ENCODE measurements around a stretch of chr13.

GRCh38 chr13:37008987-37009414 lies 8.4 kb downstream of the EXOSC8 start:
- RRBS = no CpG with 5 or more reads among the region's 2 CpGs

- RRBS = no CpG with 5 or more reads among the region's 2 CpGs
Measured at GRCh38 chr13:37106637-37106953, 1.1 kb upstream of the CSNK1A1L start.

- RRBS = no CpG with 5 or more reads among the region's 3 CpGs
Measured at GRCh38 chr13:37118057-37118513, 12.6 kb upstream of the CSNK1A1L start.

GRCh38 chr13:37868393-37869641 lies 755 bp downstream of the TRPC4 start:
- RRBS = 0% methylated on average over 3 of the region's 37 CpGs

DNA sequence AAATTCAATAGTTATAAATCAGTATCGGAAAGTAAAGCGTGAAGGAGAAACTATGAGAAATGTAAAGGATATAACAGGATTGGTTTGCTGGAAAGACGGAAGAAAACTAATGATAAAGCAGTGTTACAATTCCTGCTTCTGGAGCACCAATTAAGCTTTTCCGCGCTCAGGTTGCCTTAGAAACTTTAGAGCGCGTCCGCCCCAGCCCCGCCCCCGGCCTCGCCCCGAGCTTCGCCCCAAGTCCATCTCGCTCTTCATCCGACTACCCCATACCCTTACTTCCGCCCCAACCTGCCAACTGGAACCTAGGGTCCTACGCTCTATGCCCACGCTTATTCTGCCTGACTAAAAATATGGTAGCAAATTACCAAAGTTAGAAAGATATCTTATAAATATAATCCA lies 374 bp upstream of the UFM1 start:
- RRBS = no CpG with 5 or more reads among the region's 18 CpGs

DNA sequence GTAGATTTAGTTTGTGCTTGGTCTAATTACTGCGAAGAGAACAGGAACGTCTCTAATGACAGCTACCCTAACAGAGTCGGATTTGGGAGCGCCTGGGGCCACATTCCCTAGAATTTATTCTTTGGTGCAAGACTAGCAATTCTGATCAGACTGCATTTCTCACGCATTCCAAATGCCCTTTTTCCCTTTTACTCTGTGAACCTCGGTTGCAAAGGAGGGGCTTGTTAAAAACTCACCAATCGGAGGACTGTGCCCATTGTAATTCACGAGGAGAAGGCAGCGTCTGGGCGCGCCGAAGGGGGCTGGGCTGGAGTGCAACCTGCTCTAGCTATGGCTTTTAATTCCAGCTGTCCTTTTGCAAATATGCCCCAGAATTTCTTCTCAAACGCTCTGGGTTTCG lies 674 bp upstream of the FREM2 start:
- RRBS = no CpG with 5 or more reads among the region's 14 CpGs

- RRBS = no CpG with 5 or more reads among the region's 1 CpG
Measured at GRCh38 chr13:39040268-39040530, 1.9 kb downstream of the NHLRC3 start.

DNA sequence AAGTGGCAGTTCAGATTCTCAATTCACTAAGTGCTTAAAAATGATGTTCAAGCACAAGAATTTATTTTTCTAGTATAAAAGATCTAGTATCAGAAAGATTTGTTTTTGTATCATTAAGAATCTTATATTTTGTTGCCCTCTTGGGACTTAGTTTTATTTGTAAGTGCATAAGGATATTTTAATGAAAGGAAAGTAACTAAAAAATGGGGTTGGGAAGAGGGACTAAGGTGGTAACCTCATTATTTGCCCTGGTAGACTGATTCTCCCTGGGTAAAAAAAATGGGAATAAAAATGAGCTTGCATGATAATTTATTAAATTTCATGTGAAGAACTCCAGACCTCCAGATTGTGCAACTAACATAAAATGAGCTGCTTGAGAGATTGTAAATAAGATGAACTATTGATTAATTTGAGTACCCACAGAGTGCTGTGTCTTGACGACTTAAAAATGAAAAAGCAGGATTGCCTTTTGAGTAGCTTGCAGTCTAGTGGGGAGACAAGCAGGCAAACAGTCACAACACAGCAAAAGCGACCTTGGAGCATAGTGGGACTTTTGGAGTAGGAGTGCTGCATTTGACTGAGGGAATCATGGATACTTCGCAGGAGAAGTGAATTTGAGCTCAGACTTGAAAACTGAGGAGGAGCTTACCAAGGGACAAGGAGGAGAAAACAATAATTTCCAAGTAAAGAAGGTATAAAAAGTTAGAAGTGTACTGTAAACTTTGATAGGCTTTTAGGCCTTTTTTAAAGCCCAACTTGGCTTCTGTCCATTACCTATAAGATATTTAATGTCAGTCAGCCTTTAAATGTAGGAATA lies 9.9 kb downstream of the NHLRC3 start:
- RRBS = no CpG with 5 or more reads among the region's 3 CpGs

- RRBS = no CpG with 5 or more reads among the region's 1 CpG
Measured at GRCh38 chr13:39567649-39568110, 35.3 kb downstream of the LHFPL6 start.

- RRBS = no CpG with 5 or more reads among the region's 15 CpGs
Measured at GRCh38 chr13:40445442-40446138, 220.9 kb downstream of the FOXO1 start.

- RRBS = no CpG with 5 or more reads among the region's 4 CpGs
Measured at GRCh38 chr13:40476436-40477166, 189.8 kb downstream of the FOXO1 start.

- RRBS = no CpG with 5 or more reads among the region's 4 CpGs
Measured at GRCh38 chr13:40582370-40583194, 83.9 kb downstream of the FOXO1 start.

DNA sequence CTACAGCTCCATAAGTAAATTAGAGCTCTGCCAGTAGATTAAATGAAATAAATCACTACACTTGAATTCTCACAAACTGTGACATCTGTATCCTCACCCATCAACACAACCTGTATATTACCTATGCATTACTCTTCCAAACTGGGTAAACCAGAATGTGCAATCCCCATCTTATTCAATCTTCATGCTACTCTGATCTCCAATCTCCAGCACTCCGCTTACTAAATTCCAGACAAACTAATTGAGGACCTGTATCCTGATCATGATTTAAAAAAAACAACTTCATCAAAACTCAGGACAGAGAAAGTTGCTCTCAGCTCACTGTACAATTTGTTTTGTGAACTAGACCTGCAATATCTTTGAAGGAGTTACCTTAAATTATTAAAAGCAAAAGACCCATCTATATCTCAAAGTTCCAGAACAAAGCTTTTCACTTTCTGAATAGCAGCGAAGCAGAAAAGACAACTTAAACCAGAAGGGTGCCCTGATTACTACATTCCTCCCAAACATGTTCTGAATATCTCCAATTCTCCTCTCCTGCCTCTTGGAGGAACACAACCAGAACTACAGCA lies 74.3 kb downstream of the FOXO1 start:
- RRBS = no CpG with 5 or more reads among the region's 2 CpGs

DNA sequence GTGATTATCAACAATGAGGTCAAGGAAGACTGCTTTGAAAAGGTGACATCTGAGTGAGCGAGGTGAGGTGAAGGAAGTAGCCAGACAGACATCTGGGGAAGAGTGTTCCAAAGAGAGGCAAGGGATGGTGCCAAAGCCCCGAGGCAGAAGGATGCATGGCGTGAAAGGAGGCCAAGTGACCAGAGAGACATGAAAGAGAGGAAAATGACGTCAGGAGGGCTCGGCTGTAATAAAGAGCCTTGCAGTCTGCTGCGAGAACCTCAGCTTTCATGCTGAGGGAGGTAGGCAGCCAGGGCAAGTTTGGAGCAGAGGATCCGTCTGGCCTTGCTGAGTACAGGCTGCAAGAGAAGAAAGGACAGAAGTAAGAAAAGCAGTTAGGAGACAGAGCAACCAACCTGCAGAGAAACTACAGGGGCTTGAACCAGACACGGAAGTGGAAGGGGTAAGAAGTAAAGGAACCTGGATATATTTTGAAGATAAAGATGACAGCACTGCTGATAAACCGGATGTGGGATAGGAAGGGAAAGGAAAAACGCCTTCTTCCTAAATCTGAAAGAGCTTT lies 50.7 kb downstream of the FOXO1 start:
- RRBS = no CpG with 5 or more reads among the region's 10 CpGs

DNA sequence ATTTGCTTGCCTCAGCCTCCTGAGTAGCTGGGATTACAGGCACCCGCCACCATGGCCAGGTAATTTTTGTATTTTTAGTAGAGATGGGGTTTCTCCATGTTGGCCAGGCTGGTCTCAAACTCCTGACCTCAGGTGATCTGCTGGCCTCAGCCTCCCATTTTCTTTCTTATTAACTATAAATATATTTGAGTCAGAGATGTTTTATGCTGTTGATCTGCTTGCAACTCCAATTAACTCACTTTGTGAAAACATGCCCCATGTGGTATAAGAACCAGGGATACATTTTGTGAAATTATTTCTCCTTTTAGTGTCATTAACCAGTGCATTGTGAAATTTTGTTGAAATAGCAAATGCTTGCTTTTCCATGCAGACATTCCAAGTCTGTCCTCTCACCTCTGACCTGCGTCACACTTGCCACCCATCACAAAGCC lies 5.1 kb upstream of the SLC25A15 start:
- RRBS = no CpG with 5 or more reads among the region's 2 CpGs

GRCh38 chr13:40946174-40947052 lies 72.7 kb downstream of the ELF1 start:
- RRBS = no CpG with 5 or more reads among the region's 5 CpGs

- RRBS = no CpG with 5 or more reads among the region's 3 CpGs
Measured at GRCh38 chr13:40993920-40994570, 25.1 kb downstream of the ELF1 start.

GRCh38 chr13:40994709-40995658 lies 24.1 kb downstream of the ELF1 start:
- RRBS = no CpG with 5 or more reads among the region's 6 CpGs

- RRBS = no CpG with 5 or more reads among the region's 1 CpG
Measured at GRCh38 chr13:41018196-41018668, 884 bp downstream of the ELF1 start.

DNA sequence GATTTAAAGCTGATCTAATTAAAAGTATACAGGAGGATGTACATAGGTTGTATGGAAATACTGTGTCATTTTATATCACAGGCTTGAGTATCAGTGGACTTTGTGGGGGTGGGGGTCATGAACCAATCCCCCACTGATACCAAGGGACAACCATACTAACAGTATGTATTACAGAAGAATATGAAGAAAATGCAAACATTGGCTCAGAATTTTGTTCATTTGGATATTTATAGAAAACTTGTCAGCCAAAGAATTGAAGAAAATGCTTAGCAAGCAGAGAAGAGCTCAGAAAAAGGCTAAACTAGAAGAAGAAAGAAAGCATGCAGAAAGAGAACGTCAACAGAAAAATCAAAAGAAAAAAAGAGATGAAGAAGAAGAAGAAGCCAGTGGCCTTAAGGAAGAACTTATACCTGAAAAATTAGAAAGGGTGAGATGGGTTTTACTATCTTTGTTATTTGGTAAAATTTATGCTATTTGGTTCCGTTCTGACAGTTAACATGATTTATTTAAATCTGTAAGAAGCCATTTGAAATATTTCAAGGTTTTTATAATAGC lies 57.9 kb downstream of the NAA16 start:
- RRBS = no CpG with 5 or more reads among the region's 2 CpGs